Neutrophil (primary cell): ENCODE results near the genes MRPL34 and B3GNT3.

- PRO-cap: no peak
These were observed 19.0 kb upstream of the SLC35E1 start for GRCh38 chr19:16591008-16591751.

DNA sequence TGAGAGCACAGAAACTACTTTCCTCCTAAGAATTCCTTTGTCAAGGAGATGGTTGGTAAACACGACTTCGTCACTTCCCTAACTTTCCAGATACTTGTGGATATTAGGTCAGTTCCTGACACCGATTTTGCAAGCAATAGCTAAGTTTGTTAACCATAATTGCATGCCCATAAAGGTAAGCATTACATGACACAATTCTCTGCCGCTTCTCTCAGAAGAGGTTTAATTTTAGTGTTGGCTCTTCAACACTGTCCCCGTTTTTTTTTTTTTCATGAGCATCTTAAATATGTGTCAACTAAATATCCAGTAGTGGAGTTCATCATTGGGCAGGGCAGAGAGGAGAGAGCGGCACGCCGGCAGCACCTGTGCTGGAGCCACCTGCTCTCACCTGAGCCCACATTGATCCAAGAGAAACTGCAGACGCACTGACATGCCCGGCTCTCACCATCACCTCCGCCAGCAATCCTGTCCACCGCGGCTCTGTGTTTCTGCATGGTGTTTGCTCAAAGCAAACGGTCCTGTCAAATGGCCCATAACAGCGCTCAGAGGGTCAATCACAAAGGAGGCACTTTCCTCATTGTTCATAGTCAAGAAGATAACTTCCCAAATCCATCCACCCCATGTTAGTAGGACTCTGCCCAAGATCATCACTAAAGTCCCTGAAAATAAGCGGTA lies 2.6 kb downstream of the MED26 start:
- PRO-cap: no peak

DNA sequence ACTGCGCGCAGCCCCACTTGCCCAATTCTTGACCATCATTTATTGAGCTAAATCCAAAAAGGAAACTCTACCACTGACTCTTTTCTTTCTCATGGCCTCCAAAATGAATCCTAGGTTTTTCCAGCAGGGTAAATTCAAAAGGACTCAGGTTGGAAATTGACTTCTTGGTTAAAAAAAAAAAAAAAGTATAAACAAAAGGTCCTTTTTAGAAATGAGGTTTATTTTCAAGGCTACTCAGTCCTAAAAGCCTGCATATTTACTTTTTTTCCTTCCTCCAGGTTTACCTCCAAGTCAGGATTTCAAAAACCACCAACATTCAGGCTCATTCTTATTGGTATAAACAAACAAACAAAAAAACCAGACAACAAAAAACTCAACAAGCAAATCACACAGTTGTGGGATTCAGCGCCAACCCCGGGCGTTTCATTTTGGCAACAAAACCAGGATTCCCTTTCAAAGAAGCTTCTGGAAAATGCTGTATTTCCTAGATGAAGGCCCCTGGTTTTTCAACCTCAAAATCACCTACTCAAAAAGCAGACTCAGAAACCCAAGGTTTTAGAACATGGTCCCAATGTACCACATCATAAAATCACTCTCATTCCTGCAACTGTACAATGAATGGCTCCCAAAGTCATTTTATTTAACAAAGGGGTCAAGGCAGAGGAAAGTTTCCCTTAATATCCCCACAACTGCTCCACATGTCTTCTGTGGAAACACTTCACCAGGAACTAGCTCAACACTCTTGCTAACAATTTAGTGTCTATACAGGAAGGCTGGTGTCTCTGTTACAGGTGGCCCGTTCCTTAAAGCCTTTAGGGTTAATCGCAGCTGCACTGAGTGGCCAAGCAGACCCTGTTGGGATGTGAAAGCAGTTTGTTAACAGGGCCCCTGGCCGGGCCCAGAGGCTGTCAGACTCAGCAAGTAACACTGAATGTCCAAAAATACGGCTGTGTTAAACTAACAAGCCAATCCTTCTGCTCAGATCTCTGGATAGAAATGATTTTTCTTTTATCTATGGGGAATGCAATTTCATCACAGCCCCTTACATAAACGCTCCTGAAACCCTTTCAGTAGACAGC lies 13.7 kb downstream of the SMIM7 start:
- PRO-cap: no peak

DNA sequence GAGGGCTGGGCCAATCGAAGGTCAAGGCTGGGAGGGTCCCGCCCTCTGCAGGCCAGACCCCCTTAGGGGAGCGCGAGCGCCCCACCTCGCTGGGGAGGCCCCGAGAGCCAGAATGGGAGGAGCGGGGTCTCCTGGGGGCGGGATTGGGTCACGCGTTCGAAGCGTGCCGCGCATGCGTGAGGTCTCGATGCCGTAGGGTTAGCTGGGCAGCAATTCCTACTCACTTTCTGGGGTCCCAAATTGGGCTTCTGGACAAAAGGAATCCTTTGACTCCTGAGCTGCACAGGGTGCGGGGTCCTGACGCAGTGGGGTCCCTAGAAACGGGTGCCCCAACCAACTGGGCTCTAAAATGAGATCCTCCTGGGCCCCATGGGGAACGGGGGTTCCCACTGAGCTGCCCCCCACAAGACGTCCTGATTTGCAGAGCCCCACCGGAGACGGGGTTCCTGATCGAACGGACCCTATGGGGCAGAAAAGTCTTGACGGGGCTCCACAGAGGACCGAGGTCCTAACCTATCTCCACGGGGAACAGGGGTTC lies 331 bp upstream of the SMIM7 start:
- PRO-cap: no peak

- PRO-cap: no peak
These were observed 3.5 kb downstream of the MYO9B start for GRCh38 chr19:17079080-17079545.

- PRO-cap: no peak
These were observed 12.9 kb downstream of the MYO9B start for GRCh38 chr19:17088552-17088751.

DNA sequence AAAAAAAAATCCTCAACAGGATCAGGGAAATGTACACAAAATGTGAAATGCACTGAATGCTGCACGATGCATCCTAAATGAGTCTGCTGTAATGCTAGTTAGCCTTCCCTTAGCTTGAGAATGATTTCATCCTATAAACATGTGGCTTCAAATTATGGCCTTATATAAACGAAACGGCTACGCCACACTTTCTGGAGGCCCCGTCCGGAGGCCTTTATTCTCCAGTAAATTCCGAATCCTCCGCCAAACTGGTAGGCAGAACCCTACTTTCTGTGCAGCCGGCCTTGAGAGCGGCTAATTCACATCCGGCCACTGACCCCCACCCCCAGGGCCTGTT lies 13.7 kb downstream of the MYO9B start:
- PRO-cap: no peak

- PRO-cap: no peak
These were observed 29.1 kb downstream of the MYO9B start for GRCh38 chr19:17104690-17105156.

DNA sequence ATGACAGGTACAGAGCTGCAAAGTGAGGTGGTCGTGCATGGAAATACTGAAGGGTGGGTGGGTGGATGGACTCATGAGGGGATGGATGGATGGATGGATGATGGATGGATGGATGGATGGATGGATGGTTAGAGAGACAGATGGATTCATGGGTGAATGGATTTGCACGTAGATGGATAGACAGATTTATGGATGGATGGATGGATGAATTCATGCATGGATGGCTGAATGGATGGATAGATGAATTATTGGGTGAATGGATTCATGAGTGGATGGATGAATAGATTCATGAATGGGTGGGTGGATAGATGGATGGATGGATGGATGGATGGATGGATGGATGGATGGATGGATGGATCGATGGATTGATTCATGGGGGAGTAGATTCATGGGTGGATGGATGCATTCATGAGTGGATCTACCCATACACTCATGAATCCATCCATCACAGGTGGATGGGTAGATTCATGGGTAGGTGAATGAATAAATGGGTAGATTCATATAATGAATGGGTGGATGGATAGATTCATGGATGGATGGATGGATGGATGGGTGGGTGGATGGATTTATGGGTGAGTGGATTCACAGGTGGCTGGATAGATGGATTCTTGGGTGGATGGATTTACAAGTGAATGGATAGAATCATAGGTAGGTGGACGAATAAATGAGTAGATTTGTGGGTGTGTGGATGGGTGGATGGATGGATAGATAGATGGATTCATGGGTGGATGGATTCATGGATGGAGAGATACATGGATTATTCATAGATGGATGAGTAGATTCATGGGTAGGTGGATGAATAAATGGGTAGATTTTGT lies 69.1 kb upstream of the USE1 start:
- PRO-cap: no peak

GRCh38 chr19:17220070-17220962 lies 5.2 kb downstream of the USE1 start:
- PRO-cap: no peak

DNA sequence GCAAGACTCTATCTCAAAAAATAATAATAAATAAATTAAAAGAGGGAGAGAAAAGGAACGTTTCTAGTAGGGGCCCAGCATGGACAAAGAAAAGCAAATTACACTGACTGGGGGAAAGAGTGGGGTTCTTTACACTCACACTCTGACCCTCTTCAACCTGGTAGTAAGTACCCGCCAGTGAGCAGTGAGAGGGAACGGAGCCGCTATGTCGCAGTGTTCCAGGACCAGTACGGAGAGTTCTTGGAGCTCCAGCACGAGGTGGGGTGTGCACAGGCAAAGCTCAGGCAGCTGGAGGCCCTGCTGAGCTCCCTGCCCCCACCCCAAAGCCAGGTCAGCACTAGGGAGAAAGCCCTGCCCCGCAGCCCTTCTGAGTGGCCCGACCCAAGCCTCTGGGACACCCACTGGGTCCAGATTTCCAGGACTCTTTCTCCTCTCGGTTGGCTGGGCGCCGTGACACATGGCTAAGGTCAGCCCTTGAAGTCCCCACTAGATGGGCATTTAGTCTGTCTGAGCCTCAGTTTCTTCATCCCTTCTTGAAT lies 1.7 kb downstream of the OCEL1 start:
- PRO-cap: no peak

GRCh38 chr19:17305308-17305925 lies at the start of gene MRPL34:
Gene MRPL34, plus strand, starts transcription at chr19:17305872.
- PRO-cap: no peak

GRCh38 chr19:17305926-17306981 lies 582 bp downstream of the MRPL34 start:
- PRO-cap: no peak

DNA sequence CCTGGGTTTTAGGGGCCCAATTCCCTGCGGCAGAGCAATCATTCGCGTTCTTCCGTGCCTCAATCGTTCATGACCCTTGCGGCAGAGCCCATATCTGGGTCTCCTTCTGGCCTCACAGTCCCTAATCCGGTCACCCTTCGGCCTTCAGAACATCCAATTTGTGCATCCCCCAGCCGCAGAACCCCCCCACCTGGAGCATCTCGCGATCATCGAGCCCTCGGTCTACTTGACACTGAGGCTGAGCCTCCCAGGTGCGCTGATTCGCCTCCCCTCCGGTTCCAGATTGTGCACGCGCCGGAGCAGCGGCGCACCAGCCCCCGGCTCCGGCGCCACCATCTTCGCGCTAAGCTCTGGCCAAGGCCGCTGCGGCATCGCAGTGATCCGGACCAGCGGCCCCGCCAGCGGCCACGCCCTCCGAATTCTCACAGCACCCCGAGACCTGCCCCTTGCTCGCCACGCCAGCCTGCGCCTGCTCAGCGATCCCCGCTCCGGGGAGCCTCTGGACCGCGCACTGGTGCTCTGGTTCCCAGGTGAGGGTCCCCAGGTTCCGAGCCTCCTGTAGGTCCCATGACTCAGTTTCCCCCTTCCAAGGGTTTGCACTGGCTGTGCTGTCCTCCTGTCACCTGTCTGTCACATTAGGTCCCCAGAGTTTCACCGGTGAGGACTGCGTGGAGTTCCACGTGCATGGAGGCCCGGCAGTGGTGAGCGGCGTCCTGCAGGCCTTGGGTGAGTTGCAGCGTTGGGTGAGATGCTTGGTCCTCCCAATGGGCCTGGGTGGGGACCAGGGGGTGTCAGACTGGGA lies 574 bp downstream of the GTPBP3 start:
- PRO-cap: no peak

DNA sequence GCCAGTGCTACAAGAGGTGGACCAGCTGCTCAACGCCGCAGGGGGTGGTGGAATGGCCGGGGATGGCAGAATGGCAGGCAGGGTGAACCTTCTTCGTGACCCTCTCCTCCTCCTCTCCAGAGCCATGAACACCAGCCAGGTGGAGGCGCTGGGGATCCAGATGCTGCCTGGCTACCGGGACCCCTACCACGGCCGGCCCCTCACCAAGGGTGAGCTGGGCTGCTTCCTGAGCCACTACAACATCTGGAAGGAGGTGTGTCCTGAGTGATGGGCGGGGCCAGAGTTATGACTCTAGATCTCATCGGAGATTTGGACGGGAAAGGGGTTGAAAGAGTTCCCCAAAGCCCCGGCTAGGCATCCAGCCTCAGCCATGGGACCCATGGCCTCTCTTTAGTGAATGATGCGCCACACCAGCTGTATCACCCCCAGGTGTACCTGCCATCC lies 22.4 kb downstream of the COLGALT1 start:
- PRO-cap: no peak

DNA sequence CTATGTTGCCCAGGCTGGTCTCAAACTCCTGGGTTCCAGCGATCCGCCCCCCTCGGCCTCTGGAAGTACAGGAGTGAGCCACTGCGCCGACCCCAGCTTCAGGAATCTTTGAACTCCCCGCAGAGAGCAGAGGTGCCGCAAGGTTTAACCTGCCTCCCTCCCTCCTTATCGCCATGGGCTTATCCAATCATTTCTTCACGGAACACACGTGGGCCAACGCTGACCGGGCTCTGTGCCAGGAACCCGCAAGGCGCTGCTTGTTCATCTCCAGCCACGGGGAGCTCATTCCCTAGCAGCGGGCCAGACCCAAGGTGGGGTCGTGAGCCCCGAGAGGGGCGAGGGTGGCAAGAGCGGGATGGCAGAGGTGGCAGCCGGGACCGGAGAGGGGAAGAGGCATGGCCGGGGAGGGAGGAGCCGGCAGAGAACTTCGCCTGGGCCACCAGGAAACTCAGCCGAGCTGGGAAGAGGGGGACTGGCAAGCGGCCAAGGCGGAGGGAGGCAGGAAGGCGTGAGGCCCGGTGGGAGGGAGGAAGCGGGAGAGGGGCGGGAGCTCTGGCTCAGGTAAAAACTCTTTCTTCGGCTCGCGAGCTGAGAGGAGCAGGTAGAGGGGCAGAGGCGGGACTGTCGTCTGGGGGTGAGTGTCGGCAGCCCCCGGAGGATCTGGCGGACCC lies at the start of gene B3GNT3:
TSS of gene B3GNT3 (plus strand) at position 566 of the 671 bp plus-strand sequence.
- PRO-cap: no peak

- PRO-cap: no peak
These were observed 977 bp downstream of the B3GNT3 start for GRCh38 chr19:17795944-17796286.

GRCh38 chr19:17859380-17859769 lies 335 bp upstream of the RPL18A start:
- PRO-cap: no peak

- PRO-cap: no peak
These were observed 5.9 kb upstream of the SLC5A5 start for GRCh38 chr19:17865735-17866401.

DNA sequence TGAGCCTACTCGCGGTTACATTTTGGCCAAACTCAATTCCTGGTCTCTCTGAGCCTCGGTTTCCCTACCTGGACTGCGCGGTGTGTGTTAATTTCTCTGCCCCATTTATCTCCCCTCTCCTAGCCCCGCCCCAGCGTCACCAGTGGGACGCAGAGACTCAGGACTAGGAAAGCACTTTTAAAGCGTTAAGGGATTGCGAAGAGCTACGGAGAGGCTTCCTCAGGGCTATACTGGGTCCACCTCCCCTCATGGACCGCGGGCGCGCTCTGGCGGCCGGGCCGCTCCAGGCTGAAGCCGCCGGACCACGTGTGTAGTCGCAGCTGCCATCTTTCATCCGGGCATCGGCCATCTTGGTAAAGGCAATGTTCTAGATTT lies 410 bp upstream of the CCDC124 start:
- PRO-cap: no peak